Skeletal muscle satellite cell (primary cell): ENCODE data around the genes AQP12A, MAB21L4, CROCC2 and BOK.

- CAGE, long polyA plus RNA, result no peak
Observed at GRCh38 chr2:240691592-240692061, at the start of gene AQP12A. TSS of gene AQP12A (plus strand) at chr2:240691866.

GRCh38 chr2:240895839-240896538 is at the start of gene MAB21L4:
TSS of gene MAB21L4 (minus strand) at chr2:240896156.
- CAGE, long polyA plus RNA, result no peak

DNA sequence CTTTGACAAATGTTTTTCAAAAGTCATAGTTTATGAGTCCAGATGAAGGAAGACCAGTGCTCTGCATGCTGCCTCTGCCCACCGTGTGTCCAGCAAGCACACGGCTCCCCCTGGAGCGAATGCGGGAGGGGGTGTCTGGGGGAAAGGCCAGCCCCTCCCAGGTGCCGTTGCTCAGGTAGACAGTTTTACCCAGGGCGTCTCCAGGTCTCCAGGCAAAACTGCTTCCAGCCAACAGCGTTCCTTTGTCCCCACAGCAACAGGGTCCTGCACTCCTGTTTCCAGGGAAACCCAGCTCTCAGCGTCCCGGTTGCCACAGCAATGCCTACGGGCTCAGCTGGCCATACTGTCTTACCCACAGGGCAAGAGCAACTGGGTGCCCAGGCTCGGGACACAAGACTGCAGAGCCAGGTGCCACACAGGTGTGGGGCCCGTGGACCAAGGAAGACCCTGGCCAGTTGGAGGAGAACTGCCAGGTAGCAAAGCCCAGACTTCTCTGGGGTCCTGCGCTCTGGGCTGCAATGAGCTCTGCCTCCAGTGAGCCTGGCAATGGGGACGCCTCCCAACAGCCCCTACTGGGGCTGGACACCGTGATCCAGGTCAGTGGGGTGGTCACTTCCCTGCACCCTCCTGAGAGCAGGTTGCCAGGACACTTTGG is at the start of gene CROCC2:
Gene CROCC2 (plus strand): TSS at position 341 of the 655 bp plus-strand sequence.
- CAGE, long polyA plus RNA, result no peak

- CAGE, long polyA plus RNA, result no peak
Observed at GRCh38 chr2:240911832-240912367, 5.8 kb downstream of the CROCC2 start.

- CAGE, long polyA plus RNA, result no peak
Observed at GRCh38 chr2:241049364-241050593, 51.4 kb downstream of the SNED1 start.

DNA sequence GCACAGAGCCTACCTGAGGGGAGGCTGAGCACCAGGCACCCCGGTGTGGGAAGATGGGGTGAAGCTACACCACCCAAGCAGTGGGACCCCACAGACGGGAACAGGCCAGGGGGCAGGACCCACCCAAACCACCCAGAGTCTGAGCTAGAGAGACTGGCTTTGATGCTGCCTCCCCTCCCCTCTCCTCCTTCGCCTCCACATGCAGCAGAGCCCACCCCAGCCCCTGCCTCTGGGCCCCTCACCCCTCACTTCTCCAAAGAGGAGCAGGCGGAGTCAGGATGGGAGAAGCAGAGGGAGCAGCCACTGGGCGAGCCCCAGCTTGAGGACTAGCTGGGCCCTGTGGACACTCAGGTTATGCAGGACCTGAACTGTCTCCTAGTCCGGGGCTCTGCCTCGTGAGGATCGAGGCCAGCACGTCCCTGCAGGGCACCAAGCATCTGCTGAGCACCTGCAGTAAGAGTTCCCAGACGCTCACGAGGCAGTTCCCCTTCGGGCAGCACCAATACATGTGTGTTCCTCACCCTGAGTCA is 28.6 kb downstream of the MTERF4 start:
- CAGE, long polyA plus RNA, result no peak

DNA sequence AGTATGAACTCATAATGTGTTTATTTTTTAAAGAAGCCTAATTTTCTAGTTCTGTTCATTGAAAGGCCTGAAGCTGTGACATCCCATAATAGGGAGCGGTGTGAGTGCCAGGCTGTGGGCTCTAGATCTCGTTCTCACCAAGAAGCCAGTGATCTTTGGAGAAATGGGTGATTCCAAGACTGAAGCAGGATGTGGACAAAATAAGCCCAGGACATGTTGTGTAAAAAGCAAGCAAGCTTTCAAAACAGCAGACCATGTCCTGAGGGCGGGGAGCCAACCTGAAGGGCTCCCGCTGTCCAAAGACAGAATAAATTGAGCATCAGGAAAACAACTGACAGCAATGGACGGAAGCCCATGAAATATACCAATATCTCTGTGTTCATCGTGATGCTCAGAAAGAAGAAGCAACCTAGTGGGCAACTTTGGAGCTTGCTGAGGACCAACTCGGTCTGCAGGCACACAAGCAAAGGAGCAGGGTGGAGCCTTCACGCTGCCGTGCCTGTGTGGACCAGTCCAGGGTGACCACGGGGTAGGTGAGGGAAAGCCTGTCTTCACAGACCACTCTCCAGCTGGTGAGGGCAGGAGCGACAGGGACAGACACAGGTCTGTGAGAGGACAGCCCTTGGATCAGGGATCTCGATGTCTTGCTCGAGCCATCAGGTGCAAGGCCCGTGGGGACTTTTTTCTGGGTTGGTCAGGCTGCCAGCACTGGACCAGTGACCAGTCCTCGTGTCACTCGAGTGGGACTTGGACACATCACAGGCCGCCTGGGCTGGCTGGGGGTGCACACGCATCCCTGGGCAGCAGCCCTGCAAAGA is 21.5 kb downstream of the MTERF4 start:
- CAGE, long polyA plus RNA, result no peak

GRCh38 chr2:241095903-241096723 is 6.0 kb downstream of the MTERF4 start:
- CAGE, long polyA plus RNA, result no peak

DNA sequence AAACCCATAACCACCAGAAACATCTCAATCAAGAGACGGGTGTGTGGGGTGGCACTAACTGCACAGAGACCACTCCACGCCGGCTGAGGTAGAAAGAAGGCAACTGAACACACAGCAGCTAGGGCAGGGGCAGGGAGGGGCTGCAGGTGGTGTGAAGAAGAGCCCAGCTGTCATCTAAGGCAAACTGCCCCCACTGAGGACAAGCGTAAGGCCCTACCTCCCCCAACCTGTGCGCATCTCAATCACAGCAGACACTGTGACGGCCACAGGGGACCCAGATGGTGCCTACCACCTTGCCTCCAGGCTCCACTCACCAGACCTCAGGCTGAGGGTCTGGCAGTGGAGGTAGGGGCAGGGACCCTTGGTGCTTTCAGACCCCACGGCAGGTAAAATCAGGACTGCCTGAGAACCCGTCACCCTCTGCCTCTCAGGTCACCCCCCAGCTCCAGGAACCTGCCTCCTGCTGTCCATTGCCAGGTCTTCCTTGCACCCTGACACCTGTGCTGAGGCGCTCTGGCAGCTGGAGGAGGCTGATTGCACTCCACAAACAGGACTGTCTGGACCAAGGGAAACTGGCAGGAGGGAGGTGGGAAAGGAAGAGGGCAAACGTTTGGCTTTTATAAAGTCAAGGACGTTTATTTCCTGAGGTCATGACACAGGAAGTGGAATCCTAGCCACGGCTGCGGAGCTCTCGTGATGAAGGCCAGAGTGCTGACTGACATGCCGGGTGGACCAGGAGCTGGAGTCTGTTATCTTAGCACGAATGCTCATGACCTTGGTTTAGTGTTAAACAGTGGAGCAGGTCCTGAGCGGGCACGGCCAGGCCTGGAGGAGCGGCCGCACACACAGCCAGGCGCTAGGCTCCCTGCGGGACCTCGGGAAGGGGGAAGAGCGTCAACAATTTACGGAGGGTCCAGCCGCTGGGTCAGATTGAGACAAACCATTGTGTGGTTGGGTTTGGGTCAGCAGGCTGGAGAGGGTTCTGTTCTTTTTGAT is 40.4 kb downstream of the ANO7 start:
- CAGE, long polyA plus RNA, result no peak

GRCh38 chr2:241309720-241310189 is 5.7 kb downstream of the HDLBP start:
- CAGE, long polyA plus RNA, result no peak

- CAGE, long polyA plus RNA, result no peak
Observed at GRCh38 chr2:241317790-241318136, 2.0 kb downstream of the SEPTIN2 start.

DNA sequence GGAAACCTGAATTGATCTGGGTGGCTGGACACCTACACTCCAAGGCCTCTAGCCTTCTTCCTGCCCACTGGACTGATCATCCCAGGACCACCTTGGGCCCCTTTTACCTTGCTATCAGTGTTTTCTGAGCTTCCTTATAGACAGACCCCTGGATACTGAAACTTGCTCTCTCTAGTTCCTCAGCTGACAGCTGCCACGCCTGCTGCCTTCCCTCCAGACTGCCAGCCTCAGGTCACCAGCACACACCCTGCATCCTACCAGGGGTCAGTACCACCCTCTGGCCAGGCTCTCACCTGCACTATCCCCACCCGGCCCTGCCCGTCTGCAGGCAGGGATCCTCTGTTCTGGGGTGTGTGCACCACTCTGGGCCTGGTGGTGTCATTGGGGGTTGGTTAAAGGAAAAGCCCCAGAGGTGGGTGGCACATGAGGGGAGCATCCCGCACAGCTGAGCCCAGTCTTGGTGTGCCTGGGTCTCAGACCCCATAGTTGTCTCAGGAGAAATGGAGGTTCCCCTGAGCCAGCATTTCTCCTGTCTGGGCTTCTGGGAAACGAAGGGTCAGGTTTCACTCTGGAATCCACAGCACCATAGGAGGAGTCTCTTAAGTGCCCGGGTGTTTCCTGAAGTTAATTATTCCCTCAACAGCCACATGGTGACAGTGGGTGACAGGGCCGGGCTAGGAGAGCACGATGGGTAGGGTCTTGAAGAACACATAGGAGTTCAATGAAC is 1.5 kb upstream of the FARP2 start:
- CAGE, long polyA plus RNA, result no peak

- CAGE, long polyA plus RNA, result no peak
Observed at GRCh38 chr2:241558295-241559276, at the start of gene BOK. TSS of gene BOK (plus strand) at chr2:241558745.

DNA sequence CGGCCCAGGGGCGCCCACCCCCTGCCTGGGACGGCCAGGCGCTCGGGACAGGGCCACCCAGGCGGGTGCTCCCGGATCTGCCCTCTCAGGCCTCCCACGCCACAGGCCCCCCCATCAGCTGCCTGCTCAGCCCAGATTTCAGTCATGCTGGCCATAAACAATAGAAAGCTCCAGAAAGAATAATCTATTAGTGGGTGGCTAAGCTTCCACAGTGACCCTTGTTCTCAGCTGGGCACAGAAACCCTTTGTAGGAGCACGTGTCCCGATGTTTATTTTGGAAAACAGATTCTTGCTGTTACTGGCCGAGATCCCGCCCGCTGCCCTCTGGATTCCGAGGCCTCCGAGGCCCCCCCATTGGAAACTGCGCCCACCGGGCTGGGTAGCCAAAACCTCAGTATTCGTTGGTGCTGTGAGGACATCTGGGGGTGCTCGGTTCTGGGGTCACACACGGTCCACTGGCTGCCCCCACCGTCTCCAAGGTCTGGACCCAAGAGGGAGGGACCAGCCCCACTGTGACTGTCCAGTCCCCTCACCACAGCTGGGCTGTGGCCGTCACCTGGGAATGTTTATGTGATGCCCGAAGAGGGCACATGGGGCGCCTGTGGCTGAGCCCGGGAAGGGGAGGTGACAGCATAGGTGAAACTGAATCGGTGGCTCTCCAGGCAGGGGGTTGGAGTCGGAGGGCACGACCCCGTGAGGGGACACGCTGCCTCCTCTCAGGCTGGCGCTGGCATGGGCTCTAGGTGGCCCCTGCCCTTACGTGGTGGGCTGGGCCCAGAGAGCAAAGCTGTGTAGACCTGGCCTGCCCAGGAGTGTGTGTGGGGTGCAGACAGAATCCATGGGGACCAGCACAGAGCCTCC is 1.5 kb downstream of the BOK start:
- CAGE, long polyA plus RNA, result no peak

- CAGE, long polyA plus RNA, result no peak
Observed at GRCh38 chr2:241637799-241638577, 495 bp downstream of the ATG4B start.

DNA sequence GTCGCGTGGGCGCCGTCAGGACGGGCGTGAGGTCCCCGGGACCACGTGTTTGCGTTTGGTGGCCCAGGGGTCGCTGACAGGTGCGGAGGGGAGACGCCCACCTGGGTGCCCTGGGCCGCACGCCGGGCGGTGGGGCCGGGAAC is 298 bp upstream of the ING5 start:
- CAGE, long polyA plus RNA, result no peak

GRCh38 chr2:241755417-241756087 is 21.1 kb upstream of the GAL3ST2 start:
- CAGE, long polyA plus RNA, result no peak

DNA sequence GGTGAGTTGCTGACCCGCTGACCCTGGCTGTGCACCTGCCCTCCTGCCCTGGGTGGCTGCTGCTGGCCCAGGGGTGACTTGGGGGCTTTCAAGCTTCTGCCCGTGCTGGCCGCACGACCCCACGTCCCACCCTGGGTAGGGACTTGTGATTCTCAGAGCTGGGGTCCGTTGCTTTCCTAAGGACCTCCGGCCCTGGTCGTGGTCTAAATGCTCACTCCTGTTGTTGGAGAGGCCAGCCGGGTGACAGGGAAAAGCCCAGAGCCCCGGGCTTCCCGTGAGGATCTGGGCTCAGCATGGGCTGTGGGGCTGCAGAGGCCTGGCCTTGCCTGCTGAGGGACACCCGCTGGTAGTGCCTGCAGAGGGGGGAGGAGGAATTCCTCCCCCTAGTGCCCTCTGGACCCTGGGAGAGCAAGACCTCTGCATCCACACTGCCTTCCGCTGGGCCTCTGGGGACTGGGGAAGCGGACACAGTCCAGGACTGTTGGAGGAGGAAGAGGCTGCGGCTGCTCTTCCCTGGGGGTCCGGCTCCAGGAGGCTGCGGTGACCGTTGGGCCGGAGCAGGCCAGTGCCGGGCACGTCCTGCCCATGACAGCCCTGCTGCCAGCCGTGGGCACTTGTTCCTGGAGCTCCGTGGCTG is 6.2 kb upstream of the GAL3ST2 start:
- CAGE, long polyA plus RNA, result no peak

GRCh38 chr2:241801818-241802376 is 7.1 kb upstream of the NEU4 start:
- CAGE, long polyA plus RNA, result no peak

GRCh38 chr2:241817279-241817908 is 8.4 kb downstream of the NEU4 start:
- CAGE, long polyA plus RNA, result no peak